Hair follicle dermal papilla cell (primary cell): ENCODE measurements around the genes NUDT4 and SOCS2.

DNA sequence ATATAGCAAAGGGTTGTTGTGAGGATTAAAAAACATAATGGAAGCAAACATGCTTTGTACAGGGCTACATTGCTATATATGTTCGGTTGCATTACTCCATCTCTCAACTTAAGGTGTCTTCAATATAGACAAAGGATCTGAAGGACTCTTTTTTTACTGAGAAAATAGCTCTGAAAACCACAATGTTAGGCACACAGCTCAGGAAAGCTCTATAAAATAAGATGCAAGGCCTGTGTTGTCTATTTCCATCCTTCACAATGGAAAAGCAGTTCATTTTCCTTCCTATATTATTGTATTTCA is 8.0 kb downstream of the BTG1 start:
- CAGE, long polyA plus RNA, result no peak

- CAGE, long polyA plus RNA, result no peak
Observed at GRCh38 chr12:92139436-92140441, 5.9 kb downstream of the BTG1 start.

- CAGE, long polyA plus RNA, result no peak
Observed at GRCh38 chr12:92141506-92142244, 4.0 kb downstream of the BTG1 start.

- CAGE, long polyA plus RNA, result no peak
Observed at GRCh38 chr12:92158771-92159503, 13.3 kb upstream of the BTG1 start.

DNA sequence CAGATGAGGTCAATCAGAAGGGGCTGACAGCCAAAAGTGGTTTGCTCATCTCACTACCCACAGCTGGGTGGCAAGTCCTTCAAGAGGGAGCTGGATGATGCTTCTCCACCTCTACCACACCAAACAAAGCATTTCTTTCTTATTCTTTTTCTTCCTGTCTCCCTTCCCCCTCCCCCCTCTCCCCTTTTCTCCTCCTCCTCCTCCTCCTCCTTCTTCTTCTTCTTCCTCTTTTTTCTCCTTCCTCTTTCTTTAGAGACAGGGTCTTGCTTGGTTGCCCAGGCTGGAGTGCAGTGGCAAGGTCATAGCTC is 268.1 kb upstream of the PLEKHG7 start:
- CAGE, long polyA plus RNA, result no peak

GRCh38 chr12:92445758-92446342 is 256.9 kb upstream of the PLEKHG7 start:
- CAGE, long polyA plus RNA, result no peak

DNA sequence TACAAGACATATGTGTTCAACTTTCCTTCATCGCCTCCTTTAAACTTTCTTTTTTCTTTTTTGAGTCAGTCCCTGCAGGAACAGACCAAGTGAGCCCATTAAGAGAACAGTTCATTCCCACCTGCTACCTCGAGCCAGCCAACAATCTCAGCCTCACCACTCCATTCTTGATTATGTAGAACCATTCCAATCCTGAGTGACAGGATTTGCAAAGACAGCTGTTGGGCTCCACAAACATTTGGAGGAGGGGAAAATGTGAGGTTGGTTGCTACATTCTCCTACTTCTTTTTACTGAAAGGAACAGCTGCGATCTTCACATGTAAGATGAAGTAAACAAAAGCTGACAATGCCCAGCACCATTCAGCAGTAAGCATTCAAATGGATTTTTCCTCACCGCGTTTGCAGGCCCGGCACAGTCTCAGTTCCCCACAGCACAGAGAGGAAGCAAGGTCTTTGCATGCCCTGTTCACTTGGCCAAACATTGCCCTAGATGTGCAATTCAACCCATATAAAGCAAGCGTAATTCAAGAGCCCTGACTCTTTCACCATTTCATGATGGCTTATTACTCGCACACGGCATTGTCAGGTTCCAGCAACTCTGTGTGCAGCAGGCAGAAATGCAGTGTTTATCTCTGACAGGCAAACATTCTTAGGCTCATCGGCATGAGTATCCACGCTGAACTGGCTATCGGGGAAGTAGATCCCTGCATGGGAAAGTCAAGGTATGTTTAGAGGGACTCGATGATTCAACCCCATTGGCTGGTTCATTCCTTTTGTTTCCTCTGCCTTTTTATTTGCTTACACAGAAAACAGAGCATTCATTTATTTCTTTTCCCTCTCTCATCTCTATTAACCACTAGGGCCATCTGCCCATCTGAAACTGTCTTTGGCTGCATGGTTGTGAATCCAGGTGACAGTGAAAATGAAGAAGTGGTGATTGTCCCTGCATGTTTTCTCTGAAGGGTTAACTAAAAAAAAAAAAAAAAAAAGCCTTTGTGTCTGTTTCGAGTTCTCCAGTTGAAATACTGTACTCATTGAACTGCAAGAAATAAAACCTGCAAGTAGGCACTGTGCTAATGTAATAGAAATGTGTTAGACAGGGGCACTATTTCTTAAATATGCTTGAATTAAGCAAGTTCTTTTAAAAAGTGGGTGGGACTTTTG is 236.1 kb upstream of the PLEKHG7 start:
- CAGE, long polyA plus RNA, result no peak

DNA sequence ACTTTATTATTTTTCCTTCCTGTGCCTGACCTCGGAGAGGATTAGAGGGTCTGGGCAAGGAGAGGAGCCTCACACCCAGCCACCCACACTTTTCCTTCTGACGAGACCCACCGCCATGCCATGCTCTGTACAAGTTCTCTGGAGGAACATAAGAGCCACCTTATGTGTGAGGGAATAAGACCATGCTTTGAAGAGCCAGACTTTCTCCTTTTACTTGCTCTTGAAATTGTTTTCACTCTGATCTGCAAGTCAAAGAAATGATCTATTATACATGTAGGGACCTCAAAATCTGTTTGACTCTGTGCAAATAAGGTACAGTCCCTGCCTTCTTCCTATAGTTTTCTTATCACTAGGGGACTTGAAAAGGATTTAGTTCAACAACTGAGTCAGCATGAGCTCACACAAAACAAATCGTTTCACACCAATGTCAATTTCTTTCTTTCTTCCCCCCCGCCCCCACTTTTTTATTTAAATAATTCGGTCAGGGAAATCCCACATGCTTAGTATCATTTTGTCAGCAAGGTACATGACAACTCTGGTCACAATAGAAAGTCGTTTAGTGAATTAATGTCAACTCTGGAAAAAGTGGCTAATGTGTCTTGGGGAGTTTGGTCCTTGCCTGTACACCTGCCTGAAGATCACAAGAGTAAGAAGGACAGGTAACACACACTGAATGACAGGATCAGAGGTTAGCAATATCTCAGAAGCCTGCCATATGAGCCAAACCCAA is 232.3 kb upstream of the PLEKHG7 start:
- CAGE, long polyA plus RNA, result no peak

GRCh38 chr12:92593513-92594818 is 108.8 kb upstream of the PLEKHG7 start:
- CAGE, long polyA plus RNA, result no peak

- CAGE, long polyA plus RNA, result no peak
Observed at GRCh38 chr12:92754204-92755015, 51.6 kb downstream of the PLEKHG7 start.

DNA sequence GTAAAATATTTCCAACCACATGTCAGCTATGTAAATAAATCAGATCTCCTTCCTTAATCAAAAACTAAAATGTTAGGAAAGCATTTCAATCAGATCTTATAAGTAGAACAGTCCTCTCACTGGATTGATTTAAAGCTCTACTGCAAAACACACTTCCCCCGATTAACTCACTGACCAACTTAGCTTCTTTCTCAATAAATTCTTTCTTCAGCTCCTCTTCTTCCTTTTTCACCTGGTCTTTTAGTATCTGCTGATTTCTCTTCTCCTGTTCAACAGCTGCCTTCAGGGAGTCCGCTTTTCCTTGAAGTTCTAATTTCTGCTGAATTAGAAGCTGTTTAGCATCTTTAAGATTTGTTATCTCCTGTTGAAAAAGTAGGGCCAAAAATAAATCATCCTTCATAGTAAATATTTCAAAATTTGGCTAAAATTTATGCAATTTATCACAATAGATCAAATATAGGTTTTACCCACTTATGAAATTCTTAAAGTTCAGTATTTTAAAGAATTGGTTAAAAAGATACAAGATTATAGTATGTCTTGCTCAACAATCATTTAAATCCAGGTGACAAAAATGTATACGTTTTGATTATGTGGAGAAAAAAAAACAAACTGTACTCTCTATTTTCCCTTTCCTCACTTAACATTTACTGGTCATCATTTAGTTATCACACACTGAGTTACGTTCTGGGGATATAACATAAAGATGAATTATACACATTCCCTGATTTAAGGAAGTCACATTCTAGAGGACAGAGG is 76.3 kb downstream of the PLEKHG7 start:
- CAGE, long polyA plus RNA, result no peak

DNA sequence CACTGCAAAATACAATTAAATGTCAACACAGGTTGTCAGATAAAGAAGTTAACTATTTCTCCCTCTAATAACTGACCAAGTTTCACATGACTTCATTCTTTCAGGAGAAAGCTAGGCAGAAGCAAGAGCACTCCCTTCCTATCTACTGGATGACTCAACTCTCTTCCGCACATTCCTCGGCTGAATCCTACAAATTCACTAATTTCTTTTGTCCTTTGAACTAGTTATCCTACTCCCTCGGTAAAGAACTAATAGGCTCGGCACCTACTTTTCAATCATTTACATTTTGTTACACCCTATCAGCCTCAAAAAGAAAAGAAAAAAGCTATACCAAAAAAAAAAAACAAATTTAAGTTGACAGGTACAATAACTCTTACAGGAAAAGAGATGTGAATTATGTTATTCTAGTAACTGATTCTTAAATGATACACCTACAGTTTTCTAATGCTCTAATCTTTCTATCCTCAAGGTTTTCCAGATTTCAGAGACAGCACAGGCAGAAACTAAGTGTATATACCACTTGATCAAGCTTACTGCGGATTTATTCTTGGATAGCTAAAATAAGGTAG is 1.2 kb downstream of the EEA1 start:
- CAGE, long polyA plus RNA, result no peak

DNA sequence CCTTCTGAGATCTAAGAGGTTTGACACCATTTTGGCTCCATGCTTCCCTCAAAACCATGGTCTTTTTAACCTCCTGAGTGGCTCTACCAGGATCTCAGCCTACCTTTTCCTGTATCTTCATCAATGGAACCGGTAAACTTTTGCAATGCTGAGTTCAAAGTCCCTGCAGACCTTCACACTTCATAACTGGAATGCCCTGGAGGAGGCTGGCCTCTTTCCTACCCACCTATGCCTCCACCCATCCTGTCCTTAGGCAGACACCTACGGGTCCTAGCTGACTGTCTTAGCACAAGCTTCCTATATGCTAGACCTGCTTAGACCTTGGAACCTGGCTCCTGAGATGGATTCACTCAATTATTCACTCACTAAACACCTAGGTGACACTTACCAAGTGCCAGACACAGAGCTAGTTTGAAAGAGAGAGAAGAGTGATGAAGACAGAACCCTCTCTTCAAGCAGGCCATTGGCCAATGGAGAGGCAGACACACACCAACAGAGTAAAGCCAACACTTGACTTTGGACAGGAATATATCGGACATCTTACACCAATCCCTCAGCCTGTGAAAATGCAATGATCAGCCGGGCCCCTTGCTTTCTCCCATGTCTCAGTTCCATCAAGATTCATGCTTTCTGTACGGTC is 89.7 kb upstream of the EEA1 start:
- CAGE, long polyA plus RNA, result no peak

- CAGE, long polyA plus RNA, result no peak
Observed at GRCh38 chr12:93020384-93020999, 91.4 kb upstream of the EEA1 start.

DNA sequence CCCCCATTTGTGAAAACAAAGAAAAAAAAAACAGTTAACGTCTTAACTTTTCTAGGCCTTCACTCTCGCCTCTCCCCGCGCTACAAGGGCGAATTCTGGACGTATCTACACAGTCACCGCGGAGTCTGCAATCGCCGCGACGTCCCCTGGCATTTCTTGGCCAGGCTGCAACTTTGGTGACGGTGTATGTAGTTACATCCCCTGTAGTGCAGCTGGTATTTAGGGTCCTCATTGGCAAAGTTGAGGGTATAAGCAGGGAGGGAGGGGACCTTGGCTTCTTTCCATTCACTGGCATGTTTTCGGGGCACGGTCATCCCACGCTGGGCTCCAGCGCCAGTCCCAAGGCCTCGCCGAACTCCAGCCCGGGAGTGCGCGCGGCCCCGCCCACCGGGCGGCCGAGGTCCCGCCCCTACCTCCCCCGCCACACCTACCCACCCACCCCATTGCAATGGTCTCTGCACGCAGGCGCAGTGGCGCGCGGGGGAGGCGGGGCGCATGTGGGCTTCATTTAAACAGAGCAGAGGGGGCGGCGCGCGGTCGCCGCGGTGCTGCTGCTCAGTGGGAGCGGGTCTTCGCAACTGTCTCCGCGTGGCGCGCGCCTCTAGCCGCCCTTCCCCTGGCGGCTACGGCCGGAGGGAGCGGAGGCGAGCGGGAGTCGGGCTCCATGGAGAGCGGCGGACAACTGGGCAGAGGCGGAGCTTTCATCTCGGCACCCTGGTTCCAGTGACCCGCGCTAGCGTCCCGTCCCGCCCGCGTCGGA is at the start of gene NUDT4:
NUDT4 (plus strand) TSS at position 536 of the 760 bp plus-strand sequence.
- CAGE, long polyA plus RNA, result no peak

GRCh38 chr12:93404687-93405982 is 27.4 kb downstream of the NUDT4 start:
- CAGE, long polyA plus RNA, result no peak

GRCh38 chr12:93412254-93412818 is 29.4 kb downstream of the UBE2N start:
- CAGE, long polyA plus RNA, result no peak

- CAGE, long polyA plus RNA, result no peak
Observed at GRCh38 chr12:93447503-93448180, 5.9 kb upstream of the UBE2N start.

GRCh38 chr12:93572255-93573076 is at the start of gene SOCS2:
SOCS2 (plus strand) TSS chr12:93572675.
- CAGE, long polyA plus RNA, result no peak

DNA sequence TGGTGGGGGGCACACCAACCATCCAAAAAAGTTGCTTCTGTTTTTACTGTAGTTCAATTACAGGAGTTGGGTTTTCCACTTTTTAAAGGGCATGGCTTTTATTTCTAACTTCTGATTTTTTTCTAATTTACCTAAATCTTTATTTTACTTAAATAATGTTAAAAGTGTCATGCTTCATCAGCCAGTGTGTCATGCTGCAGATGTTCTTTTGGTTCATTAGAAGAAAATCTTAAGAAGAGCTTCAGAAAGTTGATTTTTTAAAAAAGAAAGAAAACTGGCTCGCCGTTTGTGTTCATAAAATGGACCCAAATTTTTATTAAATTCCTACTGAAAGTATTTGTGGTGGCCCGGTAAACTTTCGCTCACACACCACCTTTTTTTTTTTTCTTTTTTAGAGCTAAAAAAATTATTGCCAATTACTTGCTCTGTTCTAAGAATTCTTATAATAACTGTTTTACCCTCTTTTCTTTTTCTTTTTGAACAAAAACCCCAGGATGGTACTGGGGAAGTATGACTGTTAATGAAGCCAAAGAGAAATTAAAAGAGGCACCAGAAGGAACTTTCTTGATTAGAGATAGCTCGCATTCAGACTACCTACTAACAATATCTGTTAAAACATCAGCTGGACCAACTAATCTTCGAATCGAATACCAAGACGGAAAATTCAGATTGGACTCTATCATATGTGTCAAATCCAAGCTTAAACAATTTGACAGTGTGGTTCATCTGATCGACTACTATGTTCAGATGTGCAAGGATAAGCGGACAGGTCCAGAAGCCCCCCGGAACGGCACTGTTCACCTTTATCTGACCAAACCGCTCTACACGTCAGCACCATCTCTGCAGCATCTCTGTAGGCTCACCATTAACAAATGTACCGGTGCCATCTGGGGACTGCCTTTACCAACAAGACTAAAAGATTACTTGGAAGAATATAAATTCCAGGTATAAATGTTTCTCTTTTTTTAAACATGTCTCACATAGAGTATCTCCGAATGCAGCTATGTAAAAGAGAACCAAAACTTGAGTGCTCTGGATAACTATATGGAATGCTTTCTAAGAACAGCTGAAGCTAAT is 2.1 kb downstream of the SOCS2 start:
- CAGE, long polyA plus RNA, result no peak